ENCODE data around the genes IL9 and TRPC7.

DNA sequence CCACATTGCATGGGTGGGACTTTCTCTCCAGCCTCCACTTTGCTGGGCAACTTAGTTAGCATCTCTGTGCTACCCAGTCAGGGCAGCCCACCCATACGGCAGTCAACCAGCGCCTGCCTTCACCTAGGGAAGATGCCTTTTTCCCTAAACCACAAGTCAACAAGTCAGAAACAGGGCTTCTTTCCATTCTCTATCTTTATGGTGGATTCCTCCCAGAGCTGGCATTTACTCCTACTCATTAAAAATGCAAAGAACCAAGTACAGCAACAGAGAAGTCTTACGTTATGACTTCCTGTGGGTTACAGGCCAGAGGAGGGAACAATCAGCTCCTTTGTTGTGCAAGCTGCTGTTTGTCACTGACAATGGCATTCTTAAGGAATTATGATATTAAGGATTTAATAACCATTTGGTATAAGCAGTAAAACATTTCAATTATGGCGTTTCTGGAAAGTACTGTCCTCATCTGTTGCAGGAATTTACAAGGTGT lies 48.9 kb upstream of the VDAC1 start:
- RRBS = no CpG with 5 or more reads among the region's 4 CpGs

DNA sequence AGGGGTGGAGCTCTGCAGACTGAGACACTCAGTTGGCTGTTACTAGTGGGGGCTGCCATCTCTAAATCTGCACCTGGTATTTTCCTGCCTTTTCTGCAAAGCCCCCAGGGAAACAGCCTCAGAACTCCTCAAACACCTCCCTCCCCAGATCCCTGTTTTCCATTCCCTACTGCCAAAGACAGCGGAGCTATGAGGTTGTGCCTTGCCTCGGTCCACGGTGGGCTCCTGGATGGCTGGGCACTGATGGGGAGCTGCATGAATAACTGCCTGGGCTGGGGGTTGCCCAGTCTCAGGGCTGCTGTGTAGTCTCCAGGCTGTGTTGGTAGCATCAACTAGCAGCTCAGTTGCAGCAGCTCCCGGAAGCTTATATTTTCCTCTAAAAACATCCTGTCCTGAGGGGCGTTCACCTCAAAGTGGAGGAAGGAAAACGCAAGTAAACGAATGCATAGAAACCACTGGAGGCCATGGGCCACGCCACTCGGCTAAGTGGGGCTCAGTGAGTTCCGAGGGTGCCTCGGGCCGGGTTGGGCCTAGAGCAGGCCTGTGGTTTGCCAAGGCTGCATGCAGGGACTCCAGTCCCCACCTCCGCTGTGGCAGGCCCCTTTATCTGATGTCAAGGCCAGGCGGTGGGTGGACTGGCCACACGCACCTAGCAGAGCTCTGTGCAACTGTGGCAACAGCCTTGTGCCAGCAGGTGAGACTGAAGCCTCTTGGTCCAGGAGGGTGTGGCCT lies 14.9 kb downstream of the TCF7 start:
- RRBS = no CpG with 5 or more reads among the region's 15 CpGs

DNA sequence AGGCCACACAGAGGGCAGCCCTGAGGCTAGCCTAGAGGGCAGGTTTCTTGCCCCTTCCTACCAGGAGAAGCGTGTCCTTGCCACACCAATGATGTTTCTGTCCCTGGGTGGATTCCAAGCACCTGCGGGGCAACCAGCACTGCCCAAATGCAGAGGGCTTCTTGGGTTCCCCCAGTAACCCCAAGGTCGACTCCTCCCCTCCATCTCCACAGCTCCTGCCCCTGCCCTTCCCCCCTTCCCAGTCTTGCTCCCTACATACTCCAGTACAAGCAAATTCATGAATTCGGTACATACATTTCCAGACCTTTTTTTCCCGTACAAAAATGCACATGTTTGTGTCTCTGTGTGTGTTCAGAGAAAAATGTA lies 12.8 kb upstream of the JADE2 start:
- RRBS = no CpG with 5 or more reads among the region's 5 CpGs

GRCh38 chr5:134523904-134524109 lies 1.7 kb upstream of the JADE2 start:
- RRBS = no CpG with 5 or more reads among the region's 5 CpGs

GRCh38 chr5:134527938-134528664 lies 2.6 kb downstream of the JADE2 start:
- RRBS = 9% methylated on average over 2 of the region's 17 CpGs

DNA sequence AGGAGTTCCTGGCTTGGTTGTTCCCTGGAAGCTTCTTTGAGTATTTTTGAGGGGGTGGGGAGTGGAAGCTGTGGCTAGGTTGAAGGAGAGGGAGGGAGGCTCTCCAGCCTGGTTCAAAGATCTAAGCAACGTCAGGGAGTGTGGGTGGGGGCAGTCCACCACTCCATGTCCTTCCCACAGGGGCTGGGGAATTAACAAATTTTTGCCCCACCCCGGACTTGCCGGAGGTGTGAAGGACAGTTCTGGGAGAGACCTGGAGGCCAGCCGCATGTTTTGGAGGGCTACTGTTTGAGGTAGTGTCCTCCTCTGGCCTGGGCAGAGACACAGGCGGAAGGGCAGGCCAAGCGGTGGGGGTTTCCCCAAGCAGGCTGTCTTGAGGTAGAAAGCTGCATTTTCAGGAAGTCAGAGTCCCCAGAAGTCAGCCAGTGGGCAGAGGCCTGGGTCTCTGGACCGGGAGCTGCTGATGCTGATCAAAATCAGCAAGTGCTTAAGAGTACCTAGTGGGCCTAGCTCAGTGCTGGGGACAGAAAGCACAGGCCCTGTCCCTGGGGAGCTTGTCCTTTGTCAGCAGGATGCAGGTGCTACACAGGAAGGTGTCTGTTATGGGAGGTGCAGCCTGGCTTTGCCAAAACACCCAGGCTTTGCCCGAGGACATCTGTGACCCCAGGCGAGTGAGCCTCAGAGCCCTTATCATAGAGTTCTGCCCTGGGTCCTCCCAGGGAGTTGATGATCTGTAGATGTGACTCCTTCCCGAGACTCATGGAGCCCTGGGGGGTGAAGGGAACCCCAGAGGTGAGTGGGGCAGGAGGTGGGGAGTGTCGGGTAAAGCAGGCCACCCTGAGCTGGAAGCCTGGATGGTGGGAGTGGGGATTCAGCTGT lies 18.5 kb downstream of the JADE2 start:
- RRBS = no CpG with 5 or more reads among the region's 11 CpGs

DNA sequence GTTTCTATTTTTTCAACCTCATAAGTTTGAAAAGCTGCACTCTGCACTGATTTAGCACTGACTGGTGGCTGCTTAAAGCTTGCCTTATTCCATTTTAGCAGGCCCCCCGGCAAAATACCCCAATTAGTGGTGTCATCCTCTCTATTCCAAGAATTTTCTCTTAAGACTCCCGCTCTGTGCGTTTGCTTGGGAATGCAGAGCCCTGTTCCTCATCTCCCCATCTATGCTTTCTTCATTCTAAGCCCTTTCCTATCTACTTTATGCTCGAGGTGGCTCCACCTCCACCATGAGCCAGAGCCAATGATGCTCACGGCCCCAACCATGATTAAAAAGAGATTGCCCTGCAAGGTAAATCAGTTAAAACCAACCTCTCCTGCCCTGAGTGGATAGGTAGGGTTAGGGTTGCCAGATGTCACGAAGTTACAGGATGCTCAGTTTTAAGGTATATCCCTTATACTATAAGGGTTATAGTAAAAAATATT lies 715 bp upstream of the TXNDC15 start:
- RRBS = no CpG with 5 or more reads among the region's 6 CpGs

DNA sequence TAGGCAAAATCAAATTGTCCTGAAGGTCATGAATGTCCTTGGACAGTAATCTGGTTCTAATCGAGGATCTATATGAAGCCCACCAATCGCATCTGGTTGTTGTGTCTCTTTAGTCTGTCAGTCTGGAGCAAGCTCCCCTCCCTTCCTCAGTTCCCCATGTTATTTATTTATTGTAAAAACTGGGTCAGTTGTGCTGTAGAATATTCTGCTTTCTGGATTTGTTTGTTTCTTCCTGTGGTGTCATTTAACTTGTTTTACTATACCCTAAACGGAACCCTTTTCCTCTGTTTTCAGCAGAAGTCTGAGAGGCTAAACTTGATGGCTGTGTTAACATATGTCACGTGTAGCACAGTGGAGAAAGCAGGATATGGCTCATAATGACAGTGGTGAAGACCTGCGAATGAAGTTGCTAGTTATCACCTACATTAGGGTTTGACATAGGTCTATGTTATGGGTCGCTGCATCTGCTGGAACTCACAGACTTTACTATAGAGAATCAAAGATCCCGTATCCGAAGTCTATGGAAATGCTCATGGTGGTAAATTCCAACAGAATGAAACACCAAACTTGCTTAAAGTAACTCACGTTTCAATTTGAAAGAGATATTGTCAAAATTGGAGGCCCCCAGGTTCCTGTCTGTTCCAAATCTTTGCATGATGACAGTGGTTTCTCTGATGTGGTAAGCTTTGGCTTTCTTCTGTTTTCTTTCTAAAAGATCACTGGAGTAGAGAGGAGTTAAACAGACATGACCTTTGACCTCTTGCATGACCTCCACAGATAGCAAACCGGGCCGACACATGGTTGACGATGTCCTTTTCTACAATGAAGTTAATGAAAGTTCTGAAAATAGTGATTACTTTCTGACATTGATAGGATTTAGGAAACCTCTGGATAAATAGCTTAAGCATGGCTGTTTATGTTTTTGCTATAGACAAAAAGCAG lies 3.3 kb upstream of the CATSPER3 start:
- RRBS = no CpG with 5 or more reads among the region's 12 CpGs

GRCh38 chr5:135139249-135140237 lies 105.5 kb upstream of the PITX1 start:
- RRBS = no CpG with 5 or more reads among the region's 12 CpGs

DNA sequence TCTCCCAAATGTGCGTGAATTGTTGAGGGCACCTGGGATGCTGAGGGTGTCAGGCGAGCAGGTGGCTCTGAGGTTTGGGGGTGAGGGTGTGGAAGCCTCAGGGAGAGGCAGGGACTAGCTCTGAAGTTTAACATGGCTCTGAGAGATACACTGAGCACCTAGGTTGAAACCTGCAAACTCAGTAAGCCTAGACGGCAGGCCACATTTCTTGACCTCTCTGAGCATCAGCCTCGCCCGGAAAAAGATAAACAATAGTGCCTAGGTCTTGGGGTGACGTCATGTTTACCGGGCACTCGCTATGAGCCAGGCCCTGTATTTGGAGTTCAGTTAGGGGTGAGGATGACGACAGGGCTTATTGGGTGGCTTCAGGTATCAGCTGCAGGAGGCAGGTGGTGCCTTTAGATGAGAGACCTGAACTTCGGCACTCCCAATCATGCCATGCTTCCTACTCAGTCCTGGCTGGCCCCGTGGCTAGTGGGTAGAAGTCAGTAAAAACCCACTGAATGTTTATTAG lies 107.8 kb upstream of the PITX1 start:
- RRBS = 93% methylated on average over 1 of the region's 11 CpGs

GRCh38 chr5:135190320-135191043 lies 156.5 kb upstream of the PITX1 start:
- RRBS = no CpG with 5 or more reads among the region's 20 CpGs

DNA sequence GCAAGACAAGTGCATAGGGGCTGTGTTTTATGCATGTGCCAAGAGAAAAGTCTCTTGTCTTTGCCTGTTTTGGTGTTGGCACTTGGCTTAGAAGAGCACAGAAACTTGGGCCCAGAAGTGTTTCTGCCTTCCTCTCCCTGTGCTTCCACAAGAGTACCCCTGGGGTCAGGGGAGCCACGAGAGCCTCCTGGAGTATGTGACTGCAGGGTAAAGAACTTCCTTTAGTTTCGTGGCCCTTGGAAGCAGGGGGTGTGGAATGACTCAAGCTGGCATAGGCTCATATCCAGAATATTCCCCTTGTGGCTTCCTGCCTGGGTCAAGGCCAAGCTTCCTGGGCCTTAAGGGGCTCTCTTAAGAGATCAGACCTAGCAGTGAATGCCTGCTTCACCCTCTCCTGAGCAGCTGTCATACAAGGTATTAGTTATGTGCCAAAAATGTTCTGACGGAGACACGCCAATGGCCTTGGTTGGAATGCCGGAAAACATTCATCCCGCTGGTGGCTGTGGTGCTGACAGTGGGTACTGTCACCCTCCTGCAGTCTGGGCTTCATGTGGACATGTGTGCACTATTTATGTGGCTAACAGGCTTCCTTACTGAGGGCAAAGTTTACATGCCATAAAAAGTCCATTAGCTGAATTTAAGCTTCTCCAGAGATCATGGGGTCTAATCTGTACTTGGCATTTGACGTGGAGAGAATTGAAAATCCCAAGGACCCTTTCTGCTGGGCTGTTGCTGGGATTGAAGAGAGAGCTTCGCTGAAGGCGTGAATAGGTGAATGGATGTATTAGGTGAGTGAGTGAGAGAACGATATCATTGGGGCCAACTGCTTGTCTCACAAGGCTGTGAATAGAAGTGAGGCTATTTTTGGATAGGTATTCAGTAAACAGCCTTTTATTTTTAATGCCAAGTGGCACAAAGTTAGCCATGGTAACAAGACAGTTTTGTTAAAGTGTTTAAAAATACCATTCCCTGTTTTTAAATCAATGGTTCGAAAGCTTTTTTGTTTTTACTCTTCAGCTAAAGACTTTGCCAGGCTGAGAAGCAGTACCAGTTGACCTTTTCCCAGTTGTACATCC lies 156.8 kb downstream of the MACROH2A1 start:
- RRBS = no CpG with 5 or more reads among the region's 11 CpGs

- RRBS = no CpG with 5 or more reads among the region's 11 CpGs
Measured at GRCh38 chr5:135336702-135337848, 62.0 kb downstream of the MACROH2A1 start.

DNA sequence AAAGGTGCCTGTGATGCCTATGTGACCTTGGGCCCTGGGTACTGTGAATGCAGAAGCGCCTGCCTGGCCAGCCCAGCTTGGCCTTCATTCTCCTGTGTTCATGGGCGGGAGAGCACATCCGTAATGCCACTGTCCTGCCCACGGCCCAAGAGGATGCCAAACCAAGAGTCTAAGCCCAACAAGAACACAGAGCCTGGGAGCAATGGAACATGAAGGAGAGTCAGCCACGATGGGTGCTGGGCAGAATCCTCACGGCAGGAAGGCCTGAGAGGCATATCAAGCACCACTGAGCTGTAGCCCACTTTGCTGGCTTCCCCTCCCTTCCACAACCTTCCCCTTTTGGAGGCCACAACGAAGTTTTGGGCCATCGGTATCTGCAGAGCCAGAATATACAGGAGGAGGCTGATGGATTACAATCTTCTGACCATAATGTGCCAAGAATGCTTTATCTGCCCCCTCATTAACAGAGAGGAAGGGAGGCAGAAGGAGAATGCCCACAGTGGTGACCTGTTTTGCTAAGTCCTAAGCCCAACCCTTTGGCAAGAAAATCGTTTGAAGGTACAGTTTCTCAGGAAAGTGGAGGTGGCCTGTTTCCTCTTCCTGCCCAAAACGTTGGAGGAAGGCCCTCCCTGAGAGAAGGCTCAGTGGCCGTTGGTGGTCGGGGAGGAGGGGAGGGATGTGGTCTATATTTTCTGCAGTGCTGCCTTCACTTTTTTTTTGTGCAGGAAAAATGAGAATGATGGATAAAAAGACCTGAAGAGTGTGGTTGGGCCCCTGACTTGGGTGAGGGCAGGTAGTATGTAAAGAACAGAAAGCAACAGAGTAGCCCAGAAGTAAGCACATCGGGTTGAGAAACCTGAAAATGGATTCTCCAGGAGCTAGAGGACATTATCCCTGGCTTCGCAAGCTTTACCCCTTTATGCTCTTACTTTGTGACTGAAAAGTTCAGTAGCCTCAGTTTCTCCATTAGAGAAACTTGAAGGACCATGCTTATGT lies 26.2 kb downstream of the MACROH2A1 start:
- RRBS = no CpG with 5 or more reads among the region's 14 CpGs

GRCh38 chr5:135388924-135389342 lies 10.1 kb downstream of the MACROH2A1 start:
- RRBS = 100% methylated on average over 1 of the region's 16 CpGs

DNA sequence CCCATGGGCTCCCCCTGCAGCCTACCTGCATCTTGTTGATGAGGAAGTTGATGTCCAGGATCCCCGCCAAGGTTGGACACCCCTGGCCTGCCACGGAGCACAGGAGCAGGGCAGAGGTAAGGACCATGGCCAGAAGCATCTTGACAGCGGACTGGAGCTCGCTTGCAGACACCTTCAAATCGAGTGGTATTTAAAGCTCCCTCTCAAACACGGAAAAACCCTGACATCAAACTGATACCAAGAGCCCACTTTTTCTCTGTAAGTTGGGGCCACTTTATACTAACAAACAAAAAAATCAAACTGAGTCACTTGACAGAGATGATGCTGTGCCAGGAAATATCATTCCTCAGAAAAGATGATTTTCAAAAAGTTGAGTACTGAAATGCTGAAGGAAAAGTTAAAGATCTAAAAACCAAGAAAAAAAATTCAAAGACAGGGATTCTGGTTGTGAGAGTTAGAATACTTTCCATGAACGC lies at the start of gene IL9:
Gene IL9, minus strand, starts transcription at position 164 of the 476 bp plus-strand sequence.
- RRBS = no CpG with 5 or more reads among the region's 7 CpGs

DNA sequence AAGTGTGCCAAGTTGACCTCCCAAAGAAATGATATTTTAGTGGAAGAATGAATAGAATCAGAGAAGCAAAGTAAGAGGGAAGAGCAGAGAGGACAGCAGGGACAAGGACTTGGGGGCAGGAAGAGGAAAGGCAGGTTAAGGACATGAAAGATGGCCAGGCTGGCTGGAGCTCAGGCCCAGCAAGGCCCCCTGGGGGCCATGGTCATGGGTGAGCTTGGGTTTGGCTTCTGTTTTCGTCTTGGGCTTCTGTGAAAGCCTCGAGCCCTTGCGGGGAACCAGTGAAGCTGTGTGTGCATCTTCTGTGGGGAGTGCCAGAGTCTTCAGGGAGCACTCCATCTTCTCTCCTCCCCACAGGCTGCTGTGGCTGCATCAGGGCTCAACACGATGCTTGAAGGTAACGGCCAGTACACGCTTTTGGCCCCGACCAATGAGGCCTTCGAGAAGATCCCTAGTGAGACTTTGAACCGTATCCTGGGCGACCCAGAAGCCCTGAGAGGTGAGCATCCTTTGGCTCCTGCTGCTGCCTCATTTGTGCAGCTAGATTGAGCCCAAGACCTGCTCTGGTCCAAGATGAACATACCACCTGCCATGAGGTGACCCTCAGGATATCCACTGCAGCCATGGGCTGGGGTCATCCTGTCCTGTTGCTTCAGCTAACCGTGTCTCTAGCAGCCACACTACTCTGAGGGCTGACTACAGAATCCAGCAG lies 20.5 kb downstream of the TGFBI start:
- RRBS = no CpG with 5 or more reads among the region's 11 CpGs

DNA sequence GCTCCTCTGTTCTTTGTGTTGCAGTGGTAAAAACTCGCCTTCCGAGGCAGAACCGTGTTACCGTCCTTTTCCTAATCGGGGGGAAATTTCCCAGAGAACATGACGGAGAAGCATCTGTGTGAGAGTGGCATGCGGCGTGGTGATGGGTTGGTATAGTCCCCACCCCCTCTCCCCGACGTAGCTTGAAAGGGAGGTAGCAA lies at the start of gene TRPC7:
Gene TRPC7, minus strand, starts transcription at position 126 of the 200 bp plus-strand sequence.
- RRBS = no CpG with 5 or more reads among the region's 10 CpGs

GRCh38 chr5:137072553-137073186 lies 426.5 kb downstream of the SPOCK1 start:
- RRBS = no CpG with 5 or more reads among the region's 5 CpGs

- RRBS = no CpG with 5 or more reads among the region's 4 CpGs
Measured at GRCh38 chr5:137300327-137300838, 198.7 kb downstream of the SPOCK1 start.

Data from islet of Langerhans (tissue), 1 donor.